ENCODE measurements around the genes TPSD1 and FAHD1.

- PRO-cap = no peak
Measured at GRCh38 chr16:1156247-1157189, 3.6 kb downstream of the CACNA1H start.

DNA sequence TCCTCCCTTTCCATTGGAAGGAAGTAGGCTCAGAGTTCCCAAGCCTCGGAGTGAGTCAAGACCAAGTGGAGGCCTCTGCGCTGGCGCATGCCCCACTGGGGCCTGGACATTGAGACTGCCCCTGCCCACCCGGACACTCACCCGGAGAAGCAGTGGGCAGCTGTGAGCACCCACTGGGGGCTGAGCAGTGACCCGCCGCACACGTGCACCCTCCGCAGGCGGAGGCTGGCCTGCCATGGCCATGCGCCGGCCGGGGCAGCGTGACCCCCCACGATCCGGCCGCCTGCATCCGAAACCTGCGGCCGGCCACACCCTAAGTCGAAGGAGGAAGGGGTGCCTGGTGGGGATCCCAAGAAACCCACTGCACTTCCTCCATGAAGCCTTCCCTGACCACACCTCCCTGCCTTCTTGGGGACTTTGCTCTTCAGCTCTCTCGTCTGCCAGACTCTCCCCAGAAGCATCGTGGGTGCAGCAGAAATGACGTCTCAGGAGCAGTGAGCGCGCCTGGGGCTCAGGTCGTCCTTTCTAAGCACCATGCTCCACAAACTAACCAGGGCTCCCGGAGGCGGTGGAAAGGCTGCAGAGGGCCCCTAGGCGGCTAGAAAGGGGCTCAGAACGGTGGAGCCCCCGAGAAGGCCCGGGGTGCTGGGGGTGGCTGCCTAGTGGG lies 1.7 kb downstream of the TPSG1 start:
- PRO-cap = no peak

- PRO-cap = no peak
Measured at GRCh38 chr16:1255776-1256274, at the start of gene TPSD1. TSS of gene TPSD1 (plus strand) at chr16:1256069.

DNA sequence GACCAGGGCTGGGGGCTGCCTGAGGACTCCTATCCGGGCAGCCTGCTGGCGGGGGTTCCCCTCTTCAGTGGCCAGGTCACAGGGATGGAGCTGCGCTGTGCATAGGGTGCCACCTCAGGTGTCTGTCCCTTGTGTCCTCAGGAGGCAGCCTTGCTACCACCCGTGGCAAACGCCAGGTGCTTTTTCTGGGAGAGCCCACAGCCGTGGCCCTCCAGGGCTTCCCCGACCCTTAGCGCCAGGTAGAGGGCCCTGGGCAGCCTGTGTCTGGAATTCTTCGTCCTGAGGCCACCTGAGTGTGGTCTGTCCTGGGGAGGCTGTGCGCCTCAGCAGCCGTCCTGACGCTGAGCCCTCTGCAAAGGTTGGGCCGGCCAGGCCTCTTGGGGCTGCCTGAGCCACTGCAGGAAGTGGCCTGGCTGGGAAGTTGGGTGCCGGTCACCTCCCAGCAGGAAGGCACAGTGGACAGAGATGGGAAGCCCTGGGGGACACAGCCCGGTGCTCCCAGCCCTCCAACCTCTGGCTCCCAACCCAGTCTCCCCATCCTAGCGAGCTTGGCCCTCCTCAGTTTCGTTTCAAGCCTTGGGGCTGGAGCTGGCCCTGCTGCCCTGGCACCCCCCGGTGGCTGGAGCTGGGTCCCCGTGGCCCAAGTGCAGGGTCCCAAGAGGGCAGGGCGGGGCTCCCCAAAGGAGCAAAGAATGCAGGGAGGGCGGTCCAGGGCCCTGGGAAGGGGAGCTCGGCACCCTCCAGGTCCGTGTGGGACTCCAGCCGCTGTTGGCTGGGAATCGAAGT lies 7.6 kb upstream of the BAIAP3 start:
- PRO-cap = no peak

DNA sequence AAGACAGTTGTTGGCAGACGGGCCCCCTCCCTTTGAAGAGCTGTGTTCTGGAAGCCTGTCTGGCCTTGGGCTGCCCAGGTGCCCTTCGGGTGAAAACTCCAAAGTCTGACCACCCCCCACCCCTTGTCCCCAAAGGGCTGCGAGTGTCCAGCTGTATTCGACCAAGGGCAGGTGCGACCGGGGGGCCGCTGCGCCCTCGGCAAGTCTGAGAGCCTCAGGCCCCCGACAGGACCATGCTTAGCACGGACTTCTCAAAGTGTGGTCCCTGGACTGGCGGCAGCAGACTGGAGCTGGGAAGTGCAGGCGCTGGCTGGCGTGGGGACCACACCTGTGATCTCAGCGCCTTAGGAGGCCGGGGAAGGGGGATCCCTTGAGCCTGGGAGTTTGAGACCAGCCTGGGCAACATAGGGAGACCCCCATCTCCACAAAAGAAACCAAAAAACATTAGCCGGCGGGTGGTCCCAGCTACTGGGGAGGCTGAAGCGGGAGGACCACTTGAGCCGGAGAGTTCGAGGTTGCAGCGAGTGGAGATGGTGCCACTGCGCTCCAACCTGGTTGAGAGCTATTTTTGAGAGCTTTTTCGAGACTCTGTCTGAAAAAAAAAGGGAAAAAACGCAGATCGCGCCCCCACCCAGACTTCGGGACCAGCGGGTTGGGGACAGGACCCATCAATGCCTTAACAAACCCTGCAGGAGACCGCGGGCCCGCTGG lies 987 bp upstream of the BAIAP3 start:
- PRO-cap = no peak

- PRO-cap = no peak
Measured at GRCh38 chr16:1366931-1368129, 15.6 kb downstream of the GNPTG start.

GRCh38 chr16:1376079-1376709 lies 24.5 kb downstream of the GNPTG start:
- PRO-cap = no peak

DNA sequence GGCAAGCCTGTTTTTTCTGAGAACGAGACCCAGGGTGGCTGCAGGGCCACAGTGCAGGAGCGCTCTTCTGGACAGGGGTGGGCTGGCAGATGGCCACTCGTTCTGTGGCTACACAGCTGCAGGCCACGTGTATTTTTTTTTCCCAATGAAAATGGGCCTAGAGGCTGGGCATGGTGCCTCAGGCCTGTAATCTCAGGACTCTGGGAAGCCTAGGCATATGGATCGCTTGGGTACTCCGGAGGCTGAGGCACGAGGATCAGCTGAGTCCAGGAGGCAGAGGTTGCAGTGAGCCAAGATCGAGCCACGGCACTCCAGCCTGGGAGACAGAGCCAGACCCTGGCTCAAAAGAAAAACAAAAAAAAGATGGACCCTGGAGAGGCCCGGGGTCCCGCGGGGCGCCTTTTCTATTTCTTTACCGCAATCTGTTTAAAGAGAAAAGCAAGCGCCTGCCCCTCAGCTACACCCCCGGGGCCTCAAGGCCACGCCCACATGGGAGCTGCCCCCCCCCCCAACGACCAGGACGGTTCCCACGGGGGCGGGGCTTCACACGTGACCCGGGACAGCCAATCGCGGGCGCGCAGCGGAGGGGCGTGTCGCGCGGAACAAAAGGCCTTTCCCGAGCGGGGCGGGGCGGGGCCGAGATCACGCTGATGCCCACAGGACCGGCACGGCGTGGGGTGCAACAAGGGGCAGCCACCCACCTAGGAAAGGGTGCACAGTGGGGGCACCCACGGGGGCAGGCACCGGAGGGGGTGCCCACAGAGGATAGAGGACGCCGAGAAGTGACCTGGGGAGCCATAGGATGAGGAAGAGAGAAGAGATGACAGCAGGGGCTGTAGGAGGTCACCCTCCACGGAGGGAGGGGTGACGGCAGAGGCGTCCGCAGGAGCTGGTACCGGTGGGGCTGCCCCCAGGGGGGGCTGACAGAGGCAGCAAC lies 6.5 kb downstream of the UNKL start:
- PRO-cap = bidirectional peak, plus-strand start at position 639 of the sequence, minus-strand start at position 428 of the sequence

DNA sequence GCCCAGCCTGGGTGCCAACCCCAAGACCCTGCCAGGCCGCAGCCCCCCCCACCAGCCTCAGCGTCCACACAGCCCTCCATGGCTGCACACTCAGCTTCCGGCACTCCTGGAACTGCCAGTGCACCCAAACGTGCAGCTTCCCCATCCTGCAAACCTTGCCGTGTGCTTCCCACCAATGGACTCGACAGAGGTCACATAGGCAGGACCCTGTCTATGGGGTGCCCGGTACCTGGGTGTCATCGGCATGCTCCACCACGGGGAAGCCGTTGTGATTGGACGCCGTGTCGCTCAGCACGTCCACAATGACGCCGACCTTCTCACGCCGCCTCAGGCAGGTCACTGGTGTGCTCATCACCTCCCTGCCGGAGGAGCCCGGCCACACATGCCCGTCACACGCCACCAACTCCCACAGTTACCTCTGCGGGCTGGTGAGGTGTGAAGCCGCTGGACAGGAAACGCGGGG lies 3.8 kb upstream of the CCDC154 start:
- PRO-cap = no peak

DNA sequence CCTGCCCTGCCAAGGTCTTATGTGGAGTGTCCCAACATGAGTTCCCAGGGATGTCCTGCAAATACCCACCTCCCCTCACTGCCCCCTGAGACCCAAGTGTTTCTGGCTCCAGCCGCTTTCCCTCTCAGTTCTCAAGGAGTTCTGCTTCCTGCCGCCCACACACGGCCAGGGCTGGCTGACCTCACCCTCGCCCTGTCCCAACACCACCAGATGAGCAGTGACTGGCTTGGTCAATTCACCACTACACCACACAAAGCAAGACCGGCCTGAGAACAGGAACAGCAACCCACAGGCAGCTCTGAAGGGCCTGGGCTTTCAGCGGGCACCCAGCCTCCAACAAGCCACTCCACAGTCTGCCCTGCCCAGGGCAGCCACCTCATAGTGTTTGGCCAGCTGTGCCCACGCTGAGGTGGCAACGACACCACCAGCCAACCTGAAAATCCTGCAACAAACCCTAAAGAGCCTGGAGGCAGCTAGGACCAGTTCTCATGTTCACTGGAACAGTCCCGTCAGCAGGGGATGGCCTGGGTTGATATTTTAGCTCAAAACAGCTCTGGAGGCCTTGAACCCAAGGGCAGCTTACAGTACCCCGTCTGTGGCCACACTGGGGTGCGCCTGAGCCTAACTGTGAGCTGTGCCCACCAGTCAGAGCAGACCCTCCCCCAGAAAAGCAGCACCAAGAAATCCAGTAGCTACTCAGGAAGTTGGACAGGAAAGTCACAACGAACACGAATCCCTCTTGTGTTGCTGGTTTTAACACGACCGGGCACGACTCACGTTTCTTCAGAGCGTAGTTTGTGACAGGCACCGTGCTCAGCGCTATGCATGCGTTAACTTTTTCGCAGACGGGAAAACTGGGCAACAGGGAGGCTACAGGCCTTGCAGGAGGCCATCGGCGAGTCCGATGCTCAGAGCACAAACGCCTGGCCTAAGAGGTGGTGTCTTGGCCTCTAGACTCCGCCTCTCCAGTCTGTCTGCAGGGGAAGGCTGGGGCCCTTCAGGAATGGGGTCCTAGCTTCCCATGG lies 3.7 kb downstream of the CLCN7 start:
- PRO-cap = bidirectional peak, plus-strand start at position 482 of the sequence, minus-strand start at position 355 of the sequence; bidirectional peak, plus-strand start at position 688 of the sequence, minus-strand start at position 606 of the sequence

DNA sequence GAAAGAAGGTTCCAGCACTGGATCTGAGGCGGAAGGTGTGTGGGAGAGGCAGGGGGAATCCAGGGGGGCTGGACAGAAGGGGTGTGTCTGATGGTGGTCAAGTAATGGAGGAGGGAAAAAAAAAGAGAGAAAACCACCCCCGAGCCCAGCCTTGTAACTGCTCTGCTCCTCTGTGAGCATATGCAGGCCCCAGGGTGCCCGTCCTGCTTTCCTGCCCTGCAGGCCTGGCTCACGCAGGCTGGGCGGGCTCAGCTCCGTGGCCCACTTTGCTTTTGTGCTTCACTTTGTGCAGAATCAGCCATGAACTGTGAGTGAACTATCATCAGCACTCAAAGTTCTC lies 31.9 kb downstream of the TMEM204 start:
- PRO-cap = no peak

GRCh38 chr16:1732609-1733434 lies 26.8 kb downstream of the MAPK8IP3 start:
- PRO-cap = no peak

GRCh38 chr16:1757919-1758250 lies 13.5 kb downstream of the NME3 start:
- PRO-cap = no peak

GRCh38 chr16:1768427-1769167 lies 2.7 kb downstream of the NME3 start:
- PRO-cap = no peak

DNA sequence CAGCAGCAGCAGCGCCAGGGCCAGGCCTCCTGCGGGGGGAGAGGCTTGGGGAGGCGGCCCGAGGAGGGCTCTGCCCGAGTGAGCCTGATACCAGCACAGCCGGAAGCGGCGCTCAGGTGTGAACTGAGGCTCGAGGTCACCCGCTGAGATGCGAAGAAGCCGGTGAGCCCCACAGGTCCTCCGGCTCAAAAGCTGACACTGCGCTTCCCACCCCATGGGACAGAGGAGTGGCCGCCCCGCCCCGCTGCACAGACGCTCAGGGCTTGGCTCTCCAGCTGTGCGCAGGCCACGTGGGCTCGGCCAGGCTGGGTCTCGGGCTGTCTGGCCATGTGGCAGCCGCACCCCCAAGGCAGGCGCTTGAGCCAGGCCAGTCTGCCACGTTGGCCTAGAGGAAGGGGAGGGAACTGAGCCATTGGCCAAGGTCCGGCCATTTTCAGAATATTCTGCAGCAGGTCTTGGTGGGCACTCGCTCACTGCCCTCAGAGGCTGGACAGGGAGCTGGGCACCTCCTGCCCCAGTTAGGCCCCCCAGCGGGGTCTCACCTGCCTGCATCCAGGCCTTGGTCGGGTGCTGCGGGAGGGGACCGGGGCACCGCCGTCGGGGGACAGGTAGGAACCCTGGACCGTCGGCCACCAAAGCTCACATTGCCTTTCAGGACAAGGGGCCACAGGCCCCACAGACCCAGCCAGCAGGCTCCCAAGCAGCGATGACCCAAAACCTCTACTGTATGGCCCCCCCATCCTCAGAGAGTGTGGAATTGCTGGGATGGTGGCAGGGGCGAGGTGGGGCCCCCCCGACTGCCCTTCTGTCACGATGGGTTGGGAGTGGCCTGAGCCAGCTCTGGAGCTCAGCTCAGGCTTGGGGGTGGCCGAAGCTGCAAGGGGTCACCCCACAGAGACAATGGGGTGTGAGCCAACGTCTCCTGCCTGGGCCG lies 865 bp downstream of the IGFALS start:
- PRO-cap = no peak

DNA sequence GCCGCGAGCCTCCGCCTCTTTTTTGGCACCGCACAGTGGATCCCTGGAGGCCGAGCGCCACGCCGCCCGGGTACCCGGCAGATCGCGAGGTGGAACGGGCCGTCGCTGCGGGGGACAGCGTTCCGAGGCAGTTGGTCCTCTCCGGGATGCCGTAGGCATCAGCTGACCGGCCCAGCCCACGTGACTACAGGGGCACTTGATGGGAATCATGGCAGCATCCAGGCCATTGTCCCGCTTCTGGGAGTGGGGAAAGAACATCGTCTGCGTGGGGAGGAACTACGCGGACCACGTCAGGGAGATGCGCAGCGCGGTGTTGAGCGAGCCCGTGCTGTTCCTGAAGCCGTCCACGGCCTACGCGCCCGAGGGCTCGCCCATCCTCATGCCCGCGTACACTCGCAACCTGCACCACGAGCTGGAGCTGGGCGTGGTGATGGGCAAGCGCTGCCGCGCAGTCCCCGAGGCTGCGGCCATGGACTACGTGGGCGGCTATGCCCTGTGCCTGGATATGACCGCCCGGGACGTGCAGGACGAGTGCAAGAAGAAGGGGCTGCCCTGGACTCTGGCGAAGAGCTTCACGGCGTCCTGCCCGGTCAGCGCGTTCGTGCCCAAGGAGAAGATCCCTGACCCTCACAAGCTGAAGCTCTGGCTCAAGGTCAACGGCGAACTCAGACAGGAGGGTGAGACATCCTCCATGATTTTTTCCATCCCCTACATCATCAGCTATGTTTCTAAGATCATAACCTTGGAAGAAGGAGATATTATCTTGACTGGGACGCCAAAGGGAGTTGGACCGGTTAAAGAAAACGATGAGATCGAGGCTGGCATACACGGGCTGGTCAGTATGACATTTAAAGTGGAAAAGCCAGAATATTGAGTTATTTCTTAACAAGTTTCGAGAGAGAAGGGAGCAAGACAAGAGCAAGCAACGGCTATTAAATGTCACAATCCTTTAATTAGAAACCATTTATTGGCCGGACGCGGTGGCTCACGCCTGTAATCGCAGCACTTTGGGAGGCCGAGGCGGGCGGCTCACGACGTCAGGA lies at the start of gene FAHD1:
FAHD1 (plus strand) TSS at position 176 of the 1,043 bp plus-strand sequence.
- PRO-cap = bidirectional peak, plus-strand start at position 184 of the sequence, minus-strand start at position 133 of the sequence

DNA sequence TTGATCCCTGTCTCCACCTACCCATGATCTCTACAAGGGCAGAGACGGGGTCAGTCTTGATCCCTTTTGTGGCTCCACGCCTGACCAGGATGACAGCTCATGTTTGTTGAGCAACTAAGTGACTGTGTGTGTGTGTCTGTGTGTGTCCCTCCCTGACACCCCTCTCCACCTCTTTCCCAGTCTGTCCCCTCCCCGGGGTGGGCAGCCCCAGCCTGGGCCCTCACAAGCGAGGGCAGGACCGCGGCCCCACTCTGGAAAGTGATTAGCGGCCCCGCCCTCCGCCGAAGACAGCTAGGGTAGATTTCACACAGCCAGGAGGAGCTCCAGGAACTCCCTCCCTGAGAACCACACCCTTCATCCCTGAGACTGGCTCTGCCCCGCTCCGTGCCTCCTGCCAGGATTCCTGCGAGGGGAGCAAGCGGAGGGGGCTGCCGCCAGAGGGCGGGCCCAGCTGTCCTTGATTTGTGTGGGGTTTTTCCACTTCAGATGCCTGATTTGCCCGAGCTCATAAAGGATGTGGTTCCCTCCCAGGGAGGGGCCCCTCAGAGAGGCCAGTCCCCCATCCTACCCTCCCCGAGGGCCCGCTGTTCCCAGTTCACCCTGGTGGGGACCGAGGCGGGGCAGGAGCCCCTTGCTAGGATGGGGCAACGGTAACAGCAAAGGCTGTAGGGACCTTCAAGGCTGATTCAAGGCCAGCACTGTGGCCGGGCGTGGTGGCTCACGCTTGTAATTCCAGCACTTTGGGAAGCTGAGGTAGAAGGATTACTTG lies 5.4 kb upstream of the HS3ST6 start:
- PRO-cap = no peak

GRCh38 chr16:1933032-1933819 lies 9.8 kb downstream of the MSRB1 start:
- PRO-cap = no peak

DNA sequence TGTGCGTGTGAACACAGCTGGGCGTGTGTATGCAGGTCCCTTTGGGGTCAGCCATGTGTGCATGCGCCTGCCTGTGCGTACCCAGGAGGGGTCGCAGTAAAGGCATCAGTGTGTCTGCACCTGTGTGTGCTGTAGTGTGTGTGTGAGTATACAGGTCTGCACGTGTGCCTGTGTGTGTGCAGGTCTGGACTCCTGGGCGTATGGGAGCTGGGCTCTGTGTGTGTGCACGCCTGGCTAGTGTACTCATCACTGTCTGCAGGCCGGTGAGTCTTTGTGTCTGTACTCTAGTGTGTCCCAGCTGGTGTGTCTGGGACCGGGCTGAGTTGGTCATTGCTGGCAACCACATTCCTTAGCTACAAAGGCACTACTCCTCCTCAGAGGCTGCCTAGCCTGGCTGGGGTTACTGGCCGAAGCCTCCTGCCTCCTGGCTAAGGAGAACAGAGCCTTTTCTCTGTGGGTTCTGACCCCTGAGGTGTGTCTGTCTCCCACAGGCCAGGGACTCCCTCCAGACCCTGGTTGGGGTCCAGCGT lies 933 bp downstream of the NHERF2 start:
- PRO-cap = no peak

- PRO-cap = no peak
Measured at GRCh38 chr16:2036123-2036679, 9.5 kb downstream of the NHERF2 start.